REH cell (cell line): ENCODE data around the genes LBP and RALGAPB.

- PRO-cap, result no peak
These were observed at the start of gene LBP for GRCh38 chr20:38346214-38347277. Gene LBP (plus strand): TSS chr20:38346482.

GRCh38 chr20:38395008-38395603 is 48.8 kb downstream of the LBP start:
- PRO-cap, result no peak

DNA sequence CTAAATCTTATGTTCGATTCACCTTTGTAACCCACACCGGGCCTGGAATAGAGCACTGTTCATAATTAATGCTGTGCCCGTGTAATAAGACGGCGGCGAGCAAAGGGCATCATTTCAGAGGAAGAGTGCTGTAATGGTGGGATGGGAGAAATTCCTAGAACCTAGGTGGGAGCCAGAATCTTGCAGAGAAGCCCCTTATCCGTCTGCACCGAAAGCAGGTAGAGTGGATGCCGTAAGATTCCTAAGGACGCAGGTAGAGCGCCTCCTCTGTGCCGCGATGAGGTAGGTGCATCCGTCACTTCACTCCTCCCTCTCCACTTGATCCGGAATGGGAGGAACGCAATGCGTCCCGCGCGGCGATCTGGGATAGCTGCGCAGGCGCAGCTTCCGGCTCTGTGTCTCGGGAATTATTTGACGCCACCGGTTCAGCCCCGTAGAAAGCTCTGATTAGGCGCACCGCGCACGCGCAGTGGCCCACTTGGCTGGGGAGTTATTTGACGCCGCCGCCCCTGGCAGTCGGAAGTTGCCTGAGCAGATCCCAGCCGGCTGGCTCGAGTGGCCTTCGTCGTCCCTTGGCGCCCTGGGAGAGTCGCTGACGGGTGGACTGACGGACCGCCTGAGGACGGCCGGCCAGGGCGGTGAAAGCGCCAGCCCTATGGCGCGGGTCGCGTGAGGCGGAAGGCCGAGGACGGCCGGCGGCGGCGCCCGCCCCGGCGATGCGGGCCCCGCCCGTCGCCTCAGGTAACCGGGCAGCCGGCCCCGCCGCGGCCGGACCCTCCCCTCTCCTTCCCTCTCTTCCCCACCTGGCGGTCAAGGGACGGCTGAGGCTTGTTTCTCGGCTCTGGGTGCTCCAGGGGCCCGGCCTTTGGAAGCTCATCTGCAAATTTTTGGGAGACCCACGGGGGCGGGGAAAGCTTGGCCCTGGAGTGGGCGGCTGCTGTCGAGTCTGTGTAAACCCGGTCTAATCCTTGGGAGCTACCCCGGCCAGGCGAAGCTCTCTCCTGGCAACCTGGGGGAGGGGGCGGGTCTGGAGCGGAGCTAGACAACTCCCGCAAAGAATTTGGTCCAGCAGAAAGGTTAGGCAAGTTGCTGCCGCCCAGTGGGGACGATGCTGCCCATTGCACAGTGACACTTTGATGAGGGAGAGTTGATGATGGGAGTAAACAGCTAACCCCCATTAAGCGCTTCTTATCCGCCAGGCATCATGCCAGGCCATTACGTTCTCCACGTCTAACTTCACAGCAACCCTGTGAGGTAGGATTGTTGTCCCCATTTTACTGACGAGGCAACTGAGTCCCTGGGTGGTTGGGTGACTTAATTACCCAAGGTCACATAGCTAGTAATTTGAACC is at the start of gene RALGAPB:
RALGAPB (plus strand) TSS at position 515 of the 1,351 bp plus-strand sequence.
- PRO-cap, result bidirectional peak, plus-strand start at position 534 of the sequence, minus-strand start at position 320 of the sequence

- PRO-cap, result no peak
These were observed 41.3 kb upstream of the ADIG start for GRCh38 chr20:38539746-38540122.

GRCh38 chr20:39358003-39358591 is 396.0 kb downstream of the DHX35 start:
- PRO-cap, result no peak

- PRO-cap, result no peak
These were observed 702.5 kb downstream of the MAFB start for GRCh38 chr20:39986536-39987025.

DNA sequence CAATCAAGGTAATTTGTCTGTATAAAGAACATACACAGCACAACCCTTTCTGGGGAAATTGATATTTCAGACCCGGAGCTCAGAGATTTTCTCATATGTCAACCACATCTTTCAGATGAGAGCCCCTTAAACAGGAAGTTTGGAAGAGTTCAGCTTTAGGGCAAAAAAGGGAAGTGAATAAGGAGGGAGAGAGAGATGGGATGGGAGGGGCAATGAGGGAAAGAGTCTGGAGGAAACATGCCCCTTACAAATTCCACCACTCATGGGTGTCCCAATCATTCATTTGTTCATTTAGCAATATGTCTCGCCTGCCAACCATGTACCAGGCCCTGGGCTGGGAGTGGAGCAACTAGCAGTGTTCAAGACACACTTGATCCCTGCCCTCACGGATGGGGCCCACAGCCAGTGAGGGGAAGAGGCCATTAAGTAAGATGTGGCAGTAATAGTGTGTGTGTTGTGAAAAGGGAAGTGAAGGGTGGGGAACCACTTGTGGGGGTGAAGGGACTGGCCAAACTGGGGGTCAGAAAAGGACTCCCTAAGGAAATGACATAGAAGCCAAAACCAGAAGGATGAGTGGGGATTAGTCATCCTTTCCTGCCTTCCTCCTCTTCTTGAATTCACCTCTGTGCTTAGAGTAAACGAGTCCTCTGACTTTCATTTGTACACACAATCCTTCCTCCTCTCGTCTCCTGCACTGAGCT is 190.8 kb downstream of the MAFB start:
- PRO-cap, result no peak

DNA sequence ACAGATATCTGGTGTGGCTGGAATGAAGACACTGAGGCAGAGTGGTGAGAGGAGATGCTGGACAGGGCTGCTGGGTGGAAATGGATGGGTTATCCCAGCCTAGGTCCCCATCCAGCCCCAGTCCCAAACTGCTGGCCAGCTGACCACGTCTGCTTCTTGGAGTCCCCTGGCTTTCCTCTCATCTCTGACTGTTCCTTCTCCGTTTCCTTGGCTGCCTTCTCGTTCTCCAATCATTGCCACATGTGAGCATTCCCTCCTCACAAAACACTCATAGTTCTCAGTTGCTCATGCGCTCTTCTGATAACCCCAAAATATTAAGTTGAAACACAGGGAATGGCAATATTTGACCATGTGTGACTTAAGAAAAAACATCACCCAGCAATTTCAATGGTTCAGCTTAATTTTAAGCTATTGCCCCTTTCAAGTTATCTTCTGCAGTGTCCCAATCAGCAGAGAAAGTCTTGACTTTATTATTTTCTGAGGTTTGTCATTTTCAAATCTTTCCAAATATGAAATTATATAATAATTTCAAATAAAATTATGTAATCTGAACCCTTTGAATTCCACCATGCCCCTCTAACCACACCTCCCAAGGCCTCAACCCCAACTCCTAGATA is 31.4 kb downstream of the MAFB start:
- PRO-cap, result no peak

- PRO-cap, result no peak
These were observed 19.4 kb downstream of the MAFB start for GRCh38 chr20:40669577-40670080.

DNA sequence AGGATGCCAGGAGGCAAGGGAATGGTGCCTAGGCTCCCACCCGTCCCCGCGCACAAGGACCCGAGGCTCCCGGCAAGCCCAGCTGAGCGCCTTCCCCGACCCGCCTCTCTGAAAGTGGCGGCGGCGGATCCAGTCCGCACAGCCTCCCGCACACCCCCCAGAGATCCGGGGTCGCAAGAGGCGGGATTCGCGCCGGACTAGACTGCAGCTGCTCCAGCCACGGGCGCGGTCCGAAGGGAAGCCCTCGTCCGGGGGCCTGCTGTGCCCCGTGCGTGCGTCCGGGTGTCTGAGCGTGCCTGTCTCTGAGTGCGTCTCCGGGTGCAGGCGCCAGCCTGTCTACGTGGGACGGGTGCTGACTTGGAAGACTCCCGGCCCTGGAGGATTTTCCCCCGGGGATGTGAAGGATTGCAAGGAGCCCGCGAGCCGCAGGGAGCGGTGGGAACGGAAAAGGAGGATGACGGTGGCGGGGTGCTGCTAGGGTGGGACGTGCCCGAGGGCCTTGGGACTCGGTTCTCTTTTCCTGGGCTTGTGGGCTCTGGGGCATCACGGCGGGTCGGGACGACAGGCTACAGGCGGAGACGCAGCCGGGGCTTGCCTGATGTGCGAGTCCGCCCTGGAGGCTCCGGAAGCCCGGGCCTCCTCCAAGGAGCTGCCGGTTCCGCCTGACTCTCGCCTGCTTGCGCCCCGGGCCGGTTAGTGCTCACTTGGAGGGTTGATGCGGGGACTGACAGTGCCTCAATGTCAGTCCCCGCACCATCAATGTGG is 5.8 kb downstream of the MAFB start:
- PRO-cap, result no peak

DNA sequence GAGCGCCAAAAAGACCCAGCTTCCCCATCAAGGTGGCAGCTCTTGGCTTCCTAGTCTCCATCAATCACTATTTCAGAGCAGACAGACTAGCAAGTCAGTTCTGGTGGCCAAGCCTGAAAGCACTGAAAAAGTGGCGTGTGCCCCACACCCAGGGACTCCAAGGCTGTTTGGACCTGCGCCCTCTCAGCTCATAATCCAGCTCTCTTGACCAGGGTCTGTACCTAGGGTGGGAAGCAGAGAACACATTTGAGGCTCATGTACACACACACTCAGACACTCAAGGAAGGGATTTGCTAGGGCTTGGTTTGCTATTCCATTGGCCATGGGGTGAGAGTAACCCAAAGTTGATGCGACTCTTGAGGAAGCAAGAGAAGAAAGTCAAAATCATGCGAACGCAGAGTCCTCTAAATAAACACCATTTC is 3.6 kb downstream of the MAFB start:
- PRO-cap, result no peak

GRCh38 chr20:40686995-40687313 is 2.1 kb downstream of the MAFB start:
- PRO-cap, result no peak

DNA sequence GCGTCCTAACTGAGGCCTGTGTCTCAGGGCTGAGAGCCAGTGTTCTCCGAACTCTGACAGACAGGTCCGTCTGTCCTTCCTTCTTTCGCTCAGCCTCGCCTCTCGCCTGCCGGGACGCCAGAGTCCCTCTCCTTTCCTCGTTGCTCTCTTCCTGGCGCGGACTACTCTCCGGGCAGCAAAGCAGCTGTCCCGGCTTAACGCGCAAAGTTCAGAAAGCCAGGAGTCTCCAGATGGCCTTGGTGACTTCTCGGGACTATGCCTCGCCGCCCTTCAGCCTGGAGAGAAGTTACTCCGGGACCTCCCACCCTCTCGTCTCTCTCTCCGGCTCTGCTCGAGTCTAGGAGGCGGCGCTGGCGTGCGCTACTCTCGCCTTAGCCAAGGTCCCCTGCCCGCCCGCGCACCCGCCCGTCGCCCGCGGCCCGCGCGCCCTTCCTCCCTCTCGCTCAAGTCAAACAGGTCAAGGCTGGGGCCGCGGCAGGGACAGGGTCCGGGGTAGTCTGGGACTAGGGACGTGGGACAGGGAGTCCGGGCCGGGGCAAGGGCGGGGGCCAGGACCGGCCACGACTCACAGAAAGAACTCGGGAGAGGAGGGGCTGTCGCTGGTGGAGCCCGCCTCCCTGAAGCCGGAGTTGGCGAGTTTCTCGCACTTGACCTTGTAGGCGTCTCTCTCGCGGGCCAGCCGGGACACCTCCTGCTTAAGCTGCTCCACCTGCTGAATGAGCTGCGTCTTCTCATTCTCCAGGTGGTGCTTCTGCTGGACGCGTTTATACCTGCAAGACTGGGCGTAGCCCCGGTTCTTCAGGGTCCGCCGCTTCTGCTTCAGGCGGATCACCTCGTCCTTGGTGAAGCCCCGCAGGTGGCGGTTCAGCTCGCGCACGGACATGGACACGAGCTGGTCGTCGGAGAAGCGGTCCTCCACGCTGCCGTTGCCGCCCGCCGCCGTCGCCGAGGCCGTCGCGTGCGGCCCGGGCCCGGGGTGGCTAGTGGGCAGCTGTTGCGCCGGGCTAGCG is 1.4 kb downstream of the MAFB start:
- PRO-cap, result no peak

- PRO-cap, result no peak
These were observed 25.2 kb upstream of the TOP1 start for GRCh38 chr20:41003024-41004164.

GRCh38 chr20:41042994-41043313 is 14.3 kb downstream of the TOP1 start:
- PRO-cap, result no peak

GRCh38 chr20:41080945-41081435 is 52.4 kb downstream of the TOP1 start:
- PRO-cap, result no peak

DNA sequence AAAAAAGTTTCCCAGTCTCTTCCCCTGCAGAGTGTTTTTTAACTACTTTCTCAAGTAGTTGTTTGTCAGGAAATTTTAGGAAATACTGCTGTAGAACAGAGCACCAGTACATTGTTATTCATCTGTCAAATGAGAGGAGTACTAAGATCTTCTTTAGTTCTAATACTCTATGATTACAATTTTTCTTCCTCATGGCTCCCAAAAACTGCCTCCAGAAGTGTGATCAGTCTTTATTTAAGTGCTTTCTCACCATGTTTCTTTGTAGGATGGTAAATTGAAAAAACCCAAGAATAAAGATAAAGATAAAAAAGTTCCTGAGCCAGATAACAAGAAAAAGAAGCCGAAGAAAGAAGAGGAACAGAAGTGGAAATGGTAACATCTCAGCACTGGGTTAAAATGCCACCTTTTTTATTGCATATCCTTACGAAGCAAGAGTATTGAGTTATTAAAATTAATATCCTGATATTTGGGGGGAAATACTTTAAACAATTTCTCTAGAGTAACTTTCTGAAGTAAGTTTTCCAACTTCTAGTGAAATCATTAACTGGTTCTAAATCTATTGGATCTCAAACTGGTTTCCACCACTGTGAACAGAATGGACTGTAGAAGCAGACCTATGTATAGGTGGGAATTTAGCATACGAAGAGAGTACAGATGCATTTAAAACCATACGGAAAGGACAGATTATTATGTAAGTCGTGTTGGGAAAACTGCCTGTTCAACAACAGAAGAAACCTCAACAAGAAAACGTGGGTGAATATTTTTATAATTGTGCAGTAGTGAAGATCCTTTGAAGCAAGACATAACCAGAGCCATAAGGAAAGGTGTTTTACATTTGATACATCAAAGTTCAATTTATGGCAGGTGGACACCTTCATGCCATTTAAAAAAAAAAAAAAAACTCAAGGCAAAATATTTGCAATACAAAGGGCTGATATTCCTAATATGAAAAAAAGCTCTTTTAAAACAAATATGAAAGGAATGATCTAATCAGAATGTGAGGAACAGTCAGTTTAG is 52.8 kb upstream of the PLCG1 start:
- PRO-cap, result no peak

GRCh38 chr20:41139323-41140148 is 2.2 kb downstream of the PLCG1 start:
- PRO-cap, result no peak

GRCh38 chr20:41158339-41158961 is 21.1 kb downstream of the PLCG1 start:
- PRO-cap, result no peak

DNA sequence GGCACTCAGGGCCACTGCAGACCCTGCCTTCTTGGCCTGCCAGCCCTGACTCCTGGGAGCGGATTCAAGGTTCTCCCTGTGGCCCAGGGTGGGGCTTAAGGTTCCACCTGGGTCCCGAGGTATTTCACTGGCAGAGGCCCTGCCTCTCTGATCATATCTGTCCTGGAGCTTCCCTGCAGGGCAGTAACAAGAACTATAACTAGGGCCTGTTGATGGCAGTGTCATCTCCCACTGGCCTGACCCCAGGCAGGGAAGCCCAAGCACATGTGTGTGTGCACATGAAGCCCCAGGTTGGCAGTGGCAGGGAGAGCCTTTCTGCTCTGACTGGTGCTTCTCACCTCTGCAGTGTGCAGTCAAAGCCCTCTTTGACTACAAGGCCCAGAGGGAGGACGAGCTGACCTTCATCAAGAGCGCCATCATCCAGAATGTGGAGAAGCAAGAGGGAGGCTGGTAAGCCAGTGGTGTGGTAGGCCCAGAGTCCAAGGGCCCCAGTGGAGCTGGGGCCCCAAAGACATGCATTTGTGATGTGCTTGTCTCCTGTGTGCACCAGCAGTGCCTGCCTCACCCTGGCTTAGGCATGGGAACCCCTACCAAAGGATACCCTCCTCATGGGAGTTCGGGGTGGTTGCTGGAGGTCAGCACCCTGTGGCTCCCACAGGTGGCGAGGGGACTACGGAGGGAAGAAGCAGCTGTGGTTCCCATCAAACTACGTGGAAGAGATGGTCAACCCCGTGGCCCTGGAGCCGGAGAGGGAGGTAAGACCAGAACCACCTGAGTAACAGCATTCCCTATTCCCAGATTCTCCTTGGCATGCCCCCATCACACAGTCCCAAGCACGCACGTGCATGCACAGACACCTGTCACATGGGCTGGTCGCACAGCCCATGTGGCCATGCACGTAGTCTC is 31.3 kb downstream of the PLCG1 start:
- PRO-cap, result no peak